ENCODE measurements around a stretch of chr10.

DNA sequence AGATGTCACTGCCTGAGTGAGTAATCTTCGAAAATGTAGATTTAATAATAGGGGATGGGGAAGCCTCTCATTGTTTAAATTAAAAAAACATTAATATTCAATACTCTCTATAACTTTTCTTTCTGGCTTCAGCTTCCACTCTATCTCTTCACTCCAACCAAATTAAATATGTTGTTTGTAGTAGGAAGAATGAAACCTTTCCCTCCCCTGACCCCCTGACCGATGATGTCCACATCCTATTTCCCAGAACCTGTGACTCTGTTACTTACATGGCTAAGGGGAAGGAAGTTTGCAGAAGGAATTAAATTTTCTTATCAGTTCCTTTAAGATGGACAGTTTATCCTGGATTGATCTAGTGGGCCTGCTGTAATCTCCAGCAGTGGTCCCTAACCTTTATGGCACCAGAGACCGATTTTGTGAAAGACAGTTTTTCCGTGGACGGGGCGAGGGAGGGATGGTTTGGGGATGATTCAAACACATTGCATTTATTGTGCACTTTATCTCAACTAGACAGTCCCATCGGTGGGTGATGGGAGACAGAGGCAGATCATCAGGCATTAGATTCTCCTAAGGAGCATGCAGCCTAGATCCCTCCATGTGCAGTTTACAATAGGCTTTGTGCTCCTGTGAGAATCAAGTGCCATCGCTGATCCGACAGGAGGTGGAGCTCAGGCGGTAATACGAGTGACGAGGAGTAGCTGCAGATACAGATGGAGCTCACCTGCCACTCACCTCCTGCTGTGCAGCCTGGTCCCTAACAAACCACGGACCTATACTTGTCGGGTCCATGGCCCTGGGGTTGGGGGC lies 130.2 kb downstream of the PLXDC2 start:
- PRO-cap, result no peak

GRCh38 chr10:20091569-20091992 lies 275.3 kb downstream of the PLXDC2 start:
- PRO-cap, result no peak

- PRO-cap, result no peak
These were observed 91.3 kb upstream of the NEBL start for GRCh38 chr10:20988129-20989017.

DNA sequence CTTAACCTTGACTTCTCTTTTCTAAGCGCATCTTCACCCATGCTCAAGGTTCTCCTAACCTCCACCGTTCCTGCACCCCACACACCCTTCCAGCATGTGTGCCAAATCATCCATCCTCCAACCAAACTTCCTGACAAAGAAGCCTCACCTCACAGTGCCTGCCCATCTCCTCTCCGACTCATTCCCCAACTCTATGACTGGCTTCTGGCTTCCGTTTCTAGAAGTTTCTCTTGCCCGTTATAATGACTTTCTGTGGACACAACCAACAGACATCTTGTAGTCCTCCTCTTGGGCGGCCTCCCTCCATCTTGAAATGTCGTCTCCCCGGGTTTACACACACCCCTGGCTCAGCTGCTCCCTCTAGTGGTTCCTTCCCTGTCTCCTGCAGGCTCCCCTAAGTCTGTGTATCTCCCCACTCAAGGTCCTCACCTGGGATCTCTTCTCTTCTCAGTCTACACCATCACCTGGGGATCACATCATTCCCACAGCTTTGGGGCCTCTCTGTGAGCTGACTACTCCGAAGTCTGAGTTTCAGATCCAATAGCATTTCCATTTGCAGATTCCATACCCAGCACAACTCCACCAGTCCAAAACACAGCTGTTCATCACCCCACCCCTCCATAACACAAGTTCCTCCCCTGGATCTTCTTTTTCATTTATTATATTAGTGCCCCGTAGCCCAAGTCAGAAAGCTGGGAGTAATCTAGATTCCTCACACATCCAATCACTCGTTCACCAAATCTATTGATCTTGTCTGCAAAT lies 123.5 kb upstream of the NEBL start:
- PRO-cap, result no peak

DNA sequence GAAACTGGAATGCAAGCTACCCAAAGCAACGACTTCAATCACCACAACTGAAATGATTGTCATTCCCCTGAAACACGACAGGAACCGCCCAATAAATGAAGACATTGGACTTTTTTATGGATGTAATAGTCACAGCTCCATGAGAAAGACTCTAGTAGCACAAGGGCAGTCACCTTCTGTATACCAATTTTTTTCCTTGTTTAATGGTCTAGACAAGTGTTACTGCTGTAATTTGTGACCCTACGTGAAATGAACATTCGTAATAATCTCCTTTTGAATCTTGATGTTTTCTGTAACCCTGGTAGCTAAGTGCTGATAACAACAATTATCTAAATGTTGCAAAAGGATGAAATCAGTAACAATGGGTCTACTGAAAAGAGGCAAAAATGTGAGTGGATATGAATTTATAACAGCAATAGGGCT lies 200.6 kb upstream of the NEBL start:
- PRO-cap, result no peak

DNA sequence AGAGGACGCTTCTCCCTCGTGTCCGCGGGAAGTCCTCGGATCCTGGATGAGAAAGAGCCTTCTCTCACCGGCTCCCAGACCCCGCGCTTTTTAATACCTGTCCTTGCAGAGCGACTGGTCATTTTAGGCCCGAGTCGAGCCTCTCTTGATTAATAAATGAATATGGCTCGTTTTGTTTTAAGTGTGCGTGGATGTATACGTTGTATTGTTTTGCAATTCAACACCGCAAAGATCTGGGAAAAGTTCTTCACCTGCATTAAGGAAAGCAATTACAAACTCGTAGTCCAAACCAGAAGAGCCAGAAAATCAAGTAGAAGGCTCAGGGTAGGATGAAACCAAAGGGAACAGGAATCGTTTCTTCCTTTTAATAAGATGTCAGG lies 277.6 kb upstream of the NEBL start:
- PRO-cap, result no peak

- PRO-cap, result no peak
These were observed 195.5 kb downstream of the SKIDA1 start for GRCh38 chr10:21330018-21330362.

- PRO-cap, result no peak
These were observed 29.0 kb downstream of the SKIDA1 start for GRCh38 chr10:21496267-21497127.

DNA sequence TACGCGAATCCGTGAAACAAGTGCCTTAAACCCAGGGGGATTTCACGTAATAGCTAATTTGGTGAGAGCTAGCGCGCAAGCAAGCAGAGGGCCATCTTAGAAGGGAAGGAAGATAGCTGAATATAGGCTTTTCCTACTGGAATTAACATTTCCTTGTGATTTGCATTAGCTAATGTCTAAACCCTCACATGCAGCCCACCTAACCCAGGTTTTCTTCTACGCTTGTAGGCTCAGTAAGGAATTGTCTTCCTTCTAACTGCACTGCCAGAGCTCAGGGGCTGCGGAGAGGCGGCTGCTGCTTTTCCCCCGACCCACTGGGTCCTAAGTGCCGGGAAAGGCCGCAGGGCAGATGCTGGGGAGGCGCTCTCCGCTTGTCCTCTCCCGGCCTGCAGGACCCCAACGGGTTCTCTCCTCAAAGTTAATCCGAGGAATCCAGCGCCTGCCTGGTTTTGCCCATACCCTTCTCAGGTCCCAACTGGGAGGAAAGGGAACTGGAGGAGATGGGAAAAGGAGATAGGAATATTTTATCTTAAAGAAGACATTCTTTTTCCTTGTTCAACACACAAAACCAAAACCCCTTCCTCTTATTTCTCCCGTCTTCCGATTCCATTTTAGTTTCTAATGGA lies 17.5 kb downstream of the SKIDA1 start:
- PRO-cap, result no peak

DNA sequence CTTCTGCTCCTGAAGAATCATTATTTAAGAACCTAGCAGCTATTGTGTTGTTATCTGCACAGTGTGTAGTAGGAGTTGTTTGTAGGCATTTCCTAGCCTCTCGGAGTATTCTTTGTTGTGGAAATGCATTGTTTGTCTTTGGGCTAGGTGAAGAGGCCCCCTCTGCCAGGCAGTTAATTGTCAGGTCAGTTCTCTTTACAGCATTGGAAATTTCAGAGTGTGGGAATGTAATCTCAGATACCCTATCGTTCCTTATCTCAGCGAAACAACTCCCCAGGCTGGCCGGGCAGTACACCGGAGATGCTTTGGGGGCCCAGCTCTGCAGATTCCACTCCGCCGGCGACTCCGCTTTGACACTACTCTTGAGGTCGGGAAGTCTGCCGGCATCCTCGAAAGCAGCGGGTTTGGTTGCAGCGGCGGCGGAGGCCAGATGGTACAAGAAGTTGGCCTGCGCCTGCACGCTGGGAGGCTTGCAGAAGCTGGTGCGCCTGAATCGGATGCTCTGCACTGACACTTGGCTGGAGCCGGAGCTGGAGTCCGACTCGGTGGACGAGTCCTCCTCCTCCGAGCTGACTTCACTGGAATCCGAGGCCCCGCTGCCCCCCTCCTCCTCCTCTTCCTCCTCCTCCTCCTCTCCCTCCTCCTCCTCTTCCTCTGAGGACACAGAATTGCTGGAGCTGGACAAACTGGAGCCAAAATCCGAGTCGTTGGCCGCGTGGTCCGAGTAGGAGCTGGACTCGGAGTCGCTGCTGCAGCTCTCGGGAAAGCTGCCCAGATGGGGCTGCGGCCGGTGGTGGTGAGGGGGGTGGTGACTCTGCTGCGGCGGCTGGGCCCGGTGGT lies 9.3 kb downstream of the SKIDA1 start:
- PRO-cap, result no peak

DNA sequence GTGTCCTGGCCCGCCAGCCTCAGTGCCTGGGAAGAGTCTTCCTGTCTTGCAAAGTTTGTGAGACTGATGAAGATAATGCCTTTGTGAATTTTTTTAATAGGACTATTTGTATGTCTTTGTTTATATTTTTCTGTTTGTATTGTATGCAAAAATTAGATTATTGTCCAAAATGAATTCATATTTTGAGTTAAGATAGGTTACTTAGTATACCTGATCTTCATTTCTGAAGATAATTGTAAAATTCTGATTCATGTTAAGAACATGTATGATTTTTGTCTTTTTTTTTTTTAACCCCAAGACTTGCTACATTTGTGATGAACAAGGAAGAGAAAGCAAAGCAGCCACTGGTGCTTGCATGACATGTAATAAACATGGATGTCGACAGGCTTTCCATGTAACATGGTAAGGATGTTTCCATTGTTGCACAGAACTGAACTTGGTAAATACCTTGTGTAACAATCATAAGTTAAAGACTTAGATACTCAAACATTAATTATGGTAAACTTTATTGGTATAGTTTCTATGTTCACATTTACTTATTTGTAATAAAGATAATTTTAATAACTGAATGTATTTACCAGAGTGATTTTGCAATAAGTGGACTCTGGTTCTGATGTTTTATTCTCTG lies 78.1 kb downstream of the MLLT10 start:
- PRO-cap, result no peak

DNA sequence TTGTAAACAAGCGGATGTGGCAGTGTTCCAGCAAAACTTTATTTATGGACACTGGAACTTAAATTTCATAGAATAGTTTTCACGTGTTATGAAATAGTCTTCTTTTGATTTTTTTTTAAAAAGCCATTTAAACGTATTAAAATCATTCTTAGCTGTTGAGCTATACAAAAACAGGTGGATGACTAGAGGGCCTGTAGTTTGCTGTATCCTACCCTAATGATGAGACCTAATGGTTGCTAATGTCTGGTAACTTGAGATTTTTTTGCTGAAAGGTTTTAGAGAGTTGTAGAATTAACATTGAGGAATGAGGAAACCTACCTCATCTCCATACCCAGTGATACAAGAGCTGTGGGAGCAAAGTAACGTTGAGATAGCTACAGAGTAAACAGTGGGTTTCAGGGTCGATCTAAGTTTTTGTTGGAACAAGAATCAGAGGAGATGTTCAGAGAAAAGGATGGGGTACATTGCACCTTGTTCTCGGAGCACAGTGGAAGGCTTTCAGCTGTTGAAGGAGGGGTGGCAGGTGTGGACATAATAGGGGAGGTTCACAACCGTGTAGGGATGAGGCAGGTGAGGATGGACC lies 121.5 kb downstream of the MLLT10 start:
- PRO-cap, result no peak

DNA sequence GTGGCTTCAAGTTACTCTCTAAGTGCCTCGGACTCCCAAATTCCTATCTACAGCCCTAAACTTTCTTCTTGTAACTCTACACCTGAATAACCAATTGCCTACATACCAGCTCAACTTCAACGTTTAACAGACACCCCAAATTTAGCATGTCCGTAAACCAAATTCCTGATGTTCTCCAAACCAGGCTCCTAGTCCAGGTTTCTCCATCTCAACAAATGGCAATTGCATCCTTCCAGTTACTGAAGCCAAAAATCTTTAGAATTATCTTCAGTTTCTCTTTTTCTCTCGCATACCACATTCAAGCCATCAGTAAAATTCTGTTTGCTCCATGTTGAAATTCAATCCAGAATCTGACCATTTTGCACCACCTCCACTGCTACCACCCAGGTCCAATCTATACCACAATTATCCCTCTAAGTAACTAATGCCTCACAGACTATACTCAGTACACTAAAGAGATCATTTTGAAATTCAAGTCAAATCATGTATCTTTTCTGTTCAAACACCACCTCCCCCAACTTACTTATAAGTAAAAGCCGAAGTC lies 3.6 kb downstream of the DNAJC1 start:
- PRO-cap, result no peak

DNA sequence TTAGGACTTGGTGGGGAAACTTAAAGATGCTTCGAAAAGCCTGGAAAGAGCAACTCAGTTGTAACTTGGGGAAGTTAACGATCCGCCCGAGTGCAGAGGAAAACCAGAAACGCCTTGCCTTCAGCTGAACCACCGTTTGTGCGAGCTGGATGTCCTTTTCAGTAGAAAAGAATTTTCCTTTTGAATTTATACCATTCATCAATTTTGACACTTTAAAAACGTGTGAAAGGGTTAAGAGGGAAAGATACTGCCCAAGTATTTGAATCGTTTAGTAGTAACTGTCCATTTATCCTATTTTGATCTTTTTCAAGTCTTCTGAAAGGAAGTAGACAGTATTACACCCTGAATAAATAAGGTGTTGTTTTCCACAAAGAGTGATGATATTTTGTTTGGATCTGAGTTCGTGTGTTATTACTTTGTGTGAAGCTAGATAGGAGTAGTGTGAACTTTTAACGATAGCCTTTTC lies 931 bp upstream of the BMI1 start:
- PRO-cap, result no peak

DNA sequence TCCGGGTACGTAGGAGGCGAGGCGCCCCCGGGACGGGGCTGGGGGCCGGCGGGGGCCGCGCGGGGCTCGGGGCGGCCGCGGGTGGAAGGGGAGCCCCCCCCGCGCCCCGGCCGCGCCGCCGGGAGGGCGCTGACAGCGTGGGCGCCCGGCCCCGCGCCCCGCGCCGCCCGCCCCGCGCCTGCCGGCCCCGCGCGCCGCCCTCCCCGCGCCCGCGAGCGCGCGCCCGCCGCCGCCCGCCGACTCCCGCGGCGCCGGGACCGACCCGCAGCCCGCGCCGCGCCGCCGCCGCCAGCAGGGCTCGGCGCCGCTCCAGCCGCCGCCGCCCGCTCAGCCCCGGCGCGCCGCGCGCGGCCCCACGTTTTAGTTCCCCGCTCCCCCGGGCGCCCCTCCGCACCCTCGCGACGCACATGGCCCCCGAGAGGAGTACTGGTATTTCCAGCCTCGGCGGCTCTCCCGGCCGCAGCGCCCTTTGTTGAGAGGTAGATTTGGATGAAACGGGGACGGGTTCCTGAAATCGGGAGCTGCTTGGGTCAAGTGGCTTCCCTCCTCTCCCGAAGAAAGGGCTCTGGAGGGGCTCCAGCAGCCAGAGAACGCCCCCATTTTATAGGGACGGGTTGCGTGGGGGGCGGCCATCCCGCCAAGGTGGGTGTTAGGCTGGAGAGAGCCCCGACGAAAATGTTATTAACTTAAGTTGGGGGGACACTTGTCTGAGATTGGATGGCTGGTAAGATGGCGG lies 961 bp downstream of the BMI1 start:
- PRO-cap, result unidirectional peak, minus-strand start at position 109 of the sequence; unidirectional peak, minus-strand start at position 180 of the sequence

GRCh38 chr10:22325050-22326418 lies 4.6 kb downstream of the BMI1 start:
- PRO-cap, result no peak

- PRO-cap, result no peak
These were observed 147.9 kb downstream of the PIP4K2A start for GRCh38 chr10:22566262-22567141.

DNA sequence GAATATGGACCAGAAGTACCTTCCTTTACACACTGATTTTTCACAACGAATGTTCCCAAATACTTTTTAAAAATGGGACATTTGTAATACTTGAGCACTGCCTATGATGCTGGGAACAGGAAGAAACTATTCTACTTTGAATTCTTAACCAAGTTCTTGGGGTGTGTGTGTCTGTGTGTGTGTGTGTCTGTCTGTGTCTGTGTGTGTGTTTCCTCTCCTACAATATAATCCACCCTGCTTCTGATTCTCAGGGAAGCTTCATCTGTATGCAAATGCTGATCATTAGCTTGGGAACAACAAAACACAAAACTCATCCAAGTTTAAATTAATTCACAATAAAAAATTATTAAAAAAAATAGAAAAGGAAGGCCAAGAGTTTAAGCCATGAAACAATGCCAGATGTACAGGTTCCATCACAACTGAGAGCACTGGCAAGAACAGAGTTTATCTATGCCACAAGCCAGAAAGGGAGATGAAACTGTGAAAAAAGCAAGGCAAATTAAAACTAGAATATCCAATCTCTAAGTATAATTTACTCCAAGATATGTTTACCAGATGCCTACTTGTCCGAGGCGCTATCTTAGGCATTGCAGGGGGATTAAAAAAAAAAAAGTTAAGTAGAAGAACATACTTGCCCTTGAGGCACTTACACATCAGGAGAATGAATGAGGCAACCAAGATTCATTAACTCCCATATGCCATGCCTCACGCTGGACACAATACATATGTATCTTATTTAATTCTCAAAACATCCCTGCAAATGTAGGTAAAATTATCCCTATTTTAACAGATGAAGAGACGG lies 144.7 kb downstream of the PIP4K2A start:
- PRO-cap, result no peak

- PRO-cap, result no peak
These were observed 80.8 kb downstream of the PIP4K2A start for GRCh38 chr10:22633514-22634022.

DNA sequence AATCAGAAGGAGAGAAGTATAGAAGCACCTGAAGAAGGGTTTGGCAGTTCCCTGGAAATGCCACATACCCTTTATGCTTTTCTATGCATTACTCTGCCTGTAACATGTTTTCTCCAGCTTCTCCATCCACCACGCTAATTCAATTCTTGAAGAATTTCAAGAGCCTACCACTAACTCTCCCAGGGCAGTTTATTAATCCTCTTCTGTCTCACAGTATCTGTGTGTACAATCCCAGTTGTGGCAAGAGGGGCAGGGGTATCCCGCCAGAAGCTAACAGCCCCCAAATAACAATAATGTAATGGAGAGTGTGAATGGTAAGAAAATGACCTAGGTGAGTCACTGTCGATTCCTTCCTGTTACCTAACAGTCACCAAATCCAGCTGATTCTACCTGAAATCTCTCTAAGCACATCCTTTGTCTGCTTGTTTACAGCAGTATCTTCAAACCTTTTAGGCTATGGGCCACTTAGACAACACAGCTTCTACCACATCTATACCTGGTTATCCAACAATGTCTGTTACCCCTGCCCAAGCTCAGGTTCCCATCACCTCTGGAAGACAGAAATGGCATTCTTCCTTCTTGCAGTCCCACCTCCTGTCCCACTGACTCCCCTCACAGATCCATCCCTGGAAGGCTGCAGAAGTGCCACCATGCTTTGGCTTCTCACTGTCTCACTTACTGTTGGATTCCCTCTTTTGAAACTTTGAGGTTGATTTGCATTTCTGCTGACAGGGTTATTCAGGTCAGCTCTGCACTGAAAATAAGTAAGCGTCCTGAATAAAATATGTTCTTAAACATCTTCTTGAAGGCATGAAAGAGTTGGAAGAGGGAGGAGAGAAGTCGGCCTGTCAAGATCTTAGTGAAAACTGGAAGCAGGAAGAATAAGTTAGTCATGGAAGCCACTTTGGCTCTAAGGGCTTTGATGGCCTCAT lies 13.2 kb downstream of the PIP4K2A start:
- PRO-cap, result no peak